AG10803 (cell line): Measurements from ENCODE around the gene RBM24.

DNA sequence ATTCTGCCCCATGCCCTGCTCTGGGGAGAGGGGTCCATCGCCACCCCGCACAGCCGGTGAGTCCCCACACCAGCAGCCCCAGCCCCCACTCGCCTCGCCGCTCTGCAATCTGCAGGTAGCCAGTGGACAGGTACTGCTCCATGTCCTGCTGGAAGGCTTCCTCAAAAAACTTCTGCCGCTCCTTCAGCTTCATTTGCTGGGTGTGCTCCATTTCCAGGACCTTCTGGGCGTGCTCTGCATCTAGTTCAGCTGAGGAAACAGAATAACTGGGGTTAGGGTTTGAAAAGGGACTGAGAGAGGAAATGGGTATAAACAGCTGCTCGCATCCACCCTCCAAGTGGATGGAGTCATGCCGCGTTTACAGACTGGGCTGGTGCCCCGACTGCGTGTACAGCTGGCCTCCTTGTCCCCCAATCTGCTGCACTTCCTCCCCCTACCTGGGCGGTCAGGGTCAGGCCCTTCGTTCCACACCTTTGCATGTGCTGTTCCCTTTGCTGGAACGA lies 129.6 kb downstream of the DTNBP1 start:
- RRBS, result no CpG with 5 or more reads among the region's 16 CpGs

DNA sequence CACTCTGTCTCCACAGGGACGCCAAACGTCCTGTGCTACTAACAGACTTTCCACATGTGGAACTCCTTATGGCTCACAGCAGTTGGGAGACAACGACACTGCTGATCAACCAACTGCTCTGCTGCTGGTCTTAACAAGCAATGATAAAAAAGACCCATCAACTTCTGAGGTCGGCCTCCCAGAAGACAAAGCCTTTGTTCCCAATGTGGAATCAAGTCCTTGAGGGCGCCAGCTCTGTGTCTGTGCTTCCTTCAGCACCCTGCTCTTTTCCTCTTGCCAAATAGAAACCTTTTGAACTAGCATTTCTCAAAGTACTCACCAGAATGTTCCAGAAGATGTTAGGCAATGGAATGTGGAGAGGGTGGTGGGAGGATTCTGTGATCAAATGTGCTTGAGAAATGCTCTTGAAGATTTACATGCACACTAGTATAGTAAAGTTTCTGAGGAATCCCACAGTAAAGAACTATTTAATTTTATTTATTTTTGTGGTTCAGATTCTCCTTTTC lies 226.5 kb upstream of the DTNBP1 start:
- RRBS, result no CpG with 5 or more reads among the region's 5 CpGs

DNA sequence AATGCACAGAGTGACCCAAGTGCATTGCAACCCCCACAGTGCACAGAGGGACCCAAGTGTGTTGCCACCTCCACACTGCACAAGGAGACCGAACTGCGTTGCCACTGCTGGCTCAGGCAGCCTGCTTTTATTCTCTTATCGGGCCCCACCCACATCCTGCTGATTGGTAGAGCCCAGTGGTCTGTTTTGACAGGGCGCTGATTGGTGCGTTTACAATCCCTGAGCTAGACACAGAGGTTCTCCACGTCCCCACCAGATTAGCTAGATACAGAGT lies 60.3 kb upstream of the MYLIP start:
- RRBS, result no CpG with 5 or more reads among the region's 6 CpGs

DNA sequence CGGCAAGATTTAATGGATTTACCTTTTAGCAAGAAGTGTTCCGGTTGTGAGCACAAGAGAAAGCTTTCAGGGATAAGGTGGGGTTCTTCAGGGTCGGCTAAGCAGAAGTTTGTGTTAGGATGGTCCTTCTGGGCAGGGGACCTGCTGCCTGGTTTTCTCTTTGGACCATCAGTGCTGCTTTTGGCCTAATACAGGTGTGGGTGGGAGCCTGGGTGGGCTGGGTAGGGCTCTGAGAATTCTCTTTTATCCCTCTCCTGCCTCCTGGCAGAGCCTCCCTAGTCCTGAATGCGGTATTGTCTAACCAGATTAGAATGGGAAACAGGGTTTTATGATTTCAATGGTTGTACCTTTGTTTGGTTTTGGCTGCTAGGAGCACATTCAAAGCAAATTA lies 11.4 kb downstream of the GMPR start:
- RRBS, result 65% methylated on average over 2 of the region's 4 CpGs

DNA sequence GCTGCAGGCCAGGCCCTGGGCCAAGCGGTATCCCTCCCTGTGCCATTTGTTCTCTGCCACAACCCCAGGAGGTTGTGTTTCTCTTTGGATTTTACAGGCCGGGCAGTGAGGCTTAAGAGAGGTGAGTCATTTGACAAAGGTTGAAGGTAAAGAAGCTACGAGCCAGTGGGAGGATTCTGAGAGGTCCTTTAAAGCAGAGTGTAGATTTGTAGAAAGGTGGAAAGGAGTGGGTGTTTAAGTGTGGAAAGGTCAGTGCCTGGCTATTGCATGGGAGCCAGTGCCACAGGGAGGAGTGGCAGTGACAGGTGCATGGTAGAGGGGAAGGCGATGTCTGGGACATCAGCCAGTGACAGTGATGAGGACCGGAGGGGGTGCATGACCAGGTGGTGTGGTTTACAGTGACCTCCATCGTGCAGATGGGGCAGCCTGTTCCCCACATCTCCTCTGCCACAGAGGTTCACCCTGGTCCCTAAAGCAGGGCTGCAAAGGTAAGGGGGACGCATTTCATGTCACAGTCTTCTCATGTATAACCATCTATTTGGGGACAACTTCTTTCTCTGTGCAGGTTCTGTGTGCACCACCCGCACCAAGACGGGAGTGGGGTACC lies 39.9 kb downstream of the GMPR start:
- RRBS, result no CpG with 5 or more reads among the region's 9 CpGs

- RRBS, result no CpG with 5 or more reads among the region's 21 CpGs
Measured at GRCh38 chr6:16306372-16306808, 68.0 kb downstream of the GMPR start.

DNA sequence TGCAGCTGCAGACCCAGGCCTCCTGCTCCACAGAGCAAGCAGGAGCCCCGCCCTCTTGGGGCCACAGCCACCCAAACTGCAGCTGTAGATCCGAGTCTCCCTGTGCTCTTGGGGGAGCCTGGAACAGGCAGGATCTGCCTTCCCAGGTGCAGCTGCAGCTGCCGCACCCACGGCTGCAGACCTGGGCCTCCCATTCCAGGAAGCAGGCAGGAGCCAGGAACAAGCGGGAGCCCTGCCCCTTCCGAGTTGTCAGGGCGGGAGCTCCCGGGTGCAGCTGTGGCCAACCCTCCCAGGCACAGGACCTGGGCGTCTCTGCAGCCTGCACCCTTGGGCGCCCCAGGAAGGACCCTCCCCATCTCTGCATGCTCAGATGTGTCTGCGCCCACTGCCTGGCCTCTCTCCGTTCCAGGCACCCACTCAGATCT lies 120.3 kb downstream of the GMPR start:
- RRBS, result no CpG with 5 or more reads among the region's 12 CpGs

DNA sequence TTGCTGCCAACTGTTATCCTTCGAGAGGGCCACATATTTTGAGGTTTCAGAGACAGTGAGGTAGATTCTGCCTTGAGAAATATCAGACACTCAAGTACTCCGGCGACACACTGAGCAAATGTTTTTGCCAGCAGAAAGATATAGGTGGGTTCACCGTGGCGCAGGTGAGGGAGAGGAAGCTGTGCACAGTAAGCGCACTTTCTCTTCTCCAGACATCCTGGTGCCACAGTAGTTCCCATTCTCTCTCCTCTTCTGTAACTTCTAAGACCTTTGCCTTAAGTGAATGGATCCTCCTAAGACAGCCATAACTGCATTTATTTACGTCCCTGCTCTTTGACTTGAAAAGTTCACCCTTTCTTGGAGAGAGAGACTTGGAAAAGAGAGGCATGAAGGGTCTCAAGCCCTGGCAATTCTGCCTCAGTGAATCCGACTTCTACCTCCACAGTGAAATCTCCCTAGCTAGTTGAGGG lies 183.8 kb downstream of the GMPR start:
- RRBS, result no CpG with 5 or more reads among the region's 8 CpGs

DNA sequence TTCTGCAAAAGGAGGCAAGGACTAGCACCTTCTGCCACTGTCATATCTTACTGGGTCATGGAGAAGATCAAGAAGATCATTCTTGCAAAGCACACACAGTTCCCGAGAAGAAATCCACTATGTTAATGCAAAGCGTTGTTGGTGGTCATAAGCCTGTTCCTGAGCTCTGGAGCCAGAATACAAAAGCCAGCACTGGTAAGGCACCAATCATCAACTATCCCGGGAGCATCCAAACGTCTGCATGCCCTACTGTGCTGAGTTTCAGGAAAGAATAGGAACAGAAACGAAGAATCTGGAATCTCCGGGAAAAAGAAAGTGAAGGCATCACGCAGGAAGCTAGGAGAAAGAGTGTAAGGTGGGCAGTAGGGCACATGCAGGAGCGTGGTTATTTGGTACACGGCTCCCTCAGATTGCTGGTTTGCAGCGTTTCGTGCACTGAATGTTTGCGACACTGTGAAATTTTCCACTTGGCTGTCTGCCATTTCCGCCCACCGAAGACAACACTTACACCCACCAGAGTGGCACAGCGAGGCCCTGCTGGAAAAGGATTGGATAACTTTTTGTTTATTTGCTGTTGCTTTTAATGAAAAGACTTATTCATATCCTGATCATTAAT lies 248.1 kb downstream of the GMPR start:
- RRBS, result 84% methylated on average over 4 of the region's 15 CpGs

DNA sequence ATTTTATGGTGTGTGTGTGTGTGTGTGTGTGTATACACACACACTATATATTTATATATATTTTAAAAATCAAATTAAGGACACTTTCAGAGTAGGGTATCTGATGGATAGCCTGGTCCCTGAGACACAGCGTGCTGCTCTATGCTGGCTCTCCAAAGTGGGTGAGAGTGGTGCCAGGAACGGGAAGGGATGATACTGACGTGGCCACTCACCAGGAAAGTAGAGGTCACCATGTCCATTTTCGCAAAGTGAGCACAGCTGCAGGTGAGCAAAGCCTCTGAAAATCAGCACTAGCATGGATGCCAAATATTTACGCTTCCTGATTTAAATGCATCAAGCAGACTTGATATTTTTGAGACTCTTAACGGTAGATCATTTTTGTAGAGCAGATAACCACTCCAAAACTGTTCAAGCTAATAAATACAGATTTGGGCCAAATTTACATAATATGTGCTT lies 116.7 kb downstream of the ATXN1 start:
- RRBS, result no CpG with 5 or more reads among the region's 6 CpGs

GRCh38 chr6:16646508-16647193 lies 114.6 kb downstream of the ATXN1 start:
- RRBS, result no CpG with 5 or more reads among the region's 10 CpGs

DNA sequence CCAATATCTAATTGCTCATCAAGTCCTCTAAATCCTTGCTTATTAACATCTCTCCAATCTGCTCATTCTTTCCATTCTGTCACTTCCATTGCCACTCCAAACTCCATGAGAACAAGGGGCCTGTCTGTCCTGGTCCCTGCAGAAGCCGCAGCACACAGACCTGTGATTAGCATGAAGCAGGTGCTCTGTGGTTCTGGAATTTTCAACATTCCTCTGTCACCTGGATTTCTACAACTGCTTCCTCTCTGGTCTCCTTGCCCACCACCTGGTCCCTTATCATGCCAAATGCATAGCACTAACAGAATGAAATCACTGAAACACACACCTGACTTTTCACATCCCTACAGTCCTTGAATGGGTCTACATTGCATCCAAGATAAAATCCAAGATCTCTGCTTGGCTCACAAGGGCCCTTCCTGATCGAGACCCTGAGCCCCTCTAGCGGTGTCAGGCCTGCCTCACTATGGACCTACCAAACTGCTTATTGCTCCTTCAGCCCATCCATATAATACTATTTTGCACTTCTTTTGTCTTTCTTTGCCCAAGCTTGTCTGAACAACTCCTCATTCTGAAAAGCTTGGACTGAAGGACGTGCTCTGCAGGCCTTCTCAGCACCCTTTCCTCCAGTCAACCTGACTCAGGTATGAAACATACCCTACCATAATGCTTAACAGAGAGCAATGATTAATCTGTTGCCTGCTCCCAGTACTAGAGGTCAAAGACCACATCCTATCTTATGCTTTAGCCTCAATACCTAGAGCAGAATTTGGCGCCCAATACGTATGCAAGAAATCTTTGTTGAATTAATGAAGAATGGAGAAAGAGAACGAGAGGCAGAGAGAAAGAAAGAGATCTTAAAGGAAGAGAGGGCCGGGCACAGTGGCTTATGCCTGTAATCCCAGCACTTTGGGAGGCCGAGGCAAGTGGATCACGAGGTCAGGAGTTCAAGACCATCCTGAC lies 55.4 kb downstream of the ATXN1 start:
- RRBS, result no CpG with 5 or more reads among the region's 10 CpGs

DNA sequence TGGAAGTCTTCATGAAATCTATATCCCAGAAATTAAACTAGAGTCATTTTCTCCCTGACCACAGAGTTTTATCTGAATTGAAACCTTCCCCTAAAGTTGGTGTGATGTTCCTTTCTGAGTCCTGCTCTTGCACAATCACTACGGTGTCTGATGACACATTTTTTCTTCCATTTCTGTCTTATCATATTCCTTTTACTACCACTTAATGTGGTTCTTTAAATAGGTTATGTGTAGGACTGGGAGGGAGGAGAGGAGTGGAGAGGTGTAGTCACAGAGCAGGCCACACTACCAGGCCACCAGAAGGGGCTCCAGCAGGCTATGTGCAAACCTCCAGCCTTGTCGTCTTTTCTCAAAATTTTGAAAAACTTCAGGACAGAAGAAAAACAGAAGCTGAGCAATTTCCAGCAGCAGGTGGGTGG lies 39.7 kb upstream of the ATXN1 start:
- RRBS, result no CpG with 5 or more reads among the region's 2 CpGs

DNA sequence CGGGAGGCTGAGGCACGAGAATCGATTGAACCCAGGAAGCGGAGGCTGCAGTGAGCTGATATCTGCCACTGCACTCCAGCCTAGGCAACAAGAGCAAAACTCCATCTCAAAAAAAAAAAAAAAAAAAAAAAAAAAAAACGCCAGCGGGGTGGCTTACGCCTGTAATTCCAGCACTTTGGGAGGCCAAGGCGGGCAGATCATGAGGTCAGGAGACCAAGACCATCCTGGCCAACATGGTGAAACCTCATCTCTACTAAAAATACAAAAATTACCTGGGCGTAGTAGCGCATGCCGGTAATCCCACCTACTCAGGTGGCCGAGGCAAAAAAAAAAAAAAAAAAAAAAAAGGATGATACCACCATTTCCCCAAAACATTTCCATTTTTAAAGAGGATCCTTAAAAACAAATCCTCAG lies 72.7 kb downstream of the STMND1 start:
- RRBS, result no CpG with 5 or more reads among the region's 12 CpGs

DNA sequence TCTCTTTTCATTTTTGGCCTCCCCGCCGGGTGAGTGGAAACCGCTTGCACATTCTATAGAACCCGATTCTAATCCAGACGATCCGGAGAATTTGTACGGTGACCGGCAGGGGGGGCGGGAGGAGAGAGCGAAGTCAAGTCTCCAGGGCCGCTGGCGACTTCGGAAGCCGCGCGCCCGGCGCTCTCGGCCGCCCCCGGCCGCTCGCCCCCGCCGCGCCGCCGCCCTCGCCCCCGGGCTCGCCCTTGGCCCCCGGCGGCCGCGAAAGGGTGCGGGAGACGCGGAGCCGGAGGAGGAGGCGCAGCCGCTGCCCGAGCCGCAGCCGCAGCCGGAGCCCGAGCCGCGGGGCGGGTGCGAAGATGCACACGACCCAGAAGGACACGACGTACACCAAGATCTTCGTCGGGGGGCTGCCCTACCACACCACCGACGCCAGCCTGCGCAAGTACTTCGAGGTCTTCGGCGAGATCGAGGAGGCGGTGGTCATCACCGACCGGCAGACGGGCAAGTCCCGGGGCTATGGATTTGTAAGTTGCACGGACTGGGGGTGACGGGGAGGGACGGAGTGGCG lies at the start of gene RBM24:
Gene RBM24, plus strand, starts transcription at position 136 of the 568 bp plus-strand sequence.
- RRBS, result 2% methylated on average over 32 of the region's 71 CpGs

GRCh38 chr6:17715050-17715466 lies 8.3 kb upstream of the NUP153 start:
- RRBS, result no CpG with 5 or more reads among the region's 2 CpGs

DNA sequence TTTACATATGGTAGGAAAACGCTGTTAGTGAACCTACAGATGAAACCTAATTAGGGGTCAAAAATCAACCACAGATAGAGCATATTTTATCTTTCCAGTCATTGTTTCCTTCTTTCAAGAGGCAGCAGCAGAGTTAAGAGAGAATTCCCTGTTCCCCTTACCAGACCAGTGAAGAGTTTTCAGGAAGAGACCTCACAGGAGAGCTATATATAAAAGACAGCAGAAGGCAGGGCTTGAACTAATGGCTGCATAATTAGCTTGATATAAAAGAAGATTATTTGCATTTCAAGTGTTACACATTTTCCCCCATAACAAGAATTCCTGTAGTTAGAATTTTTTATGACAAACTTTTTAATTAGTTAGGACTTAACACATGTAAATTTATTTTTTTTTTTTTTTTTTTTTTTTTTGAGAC lies 47.0 kb downstream of the KIF13A start:
- RRBS, result no CpG with 5 or more reads among the region's 1 CpG

DNA sequence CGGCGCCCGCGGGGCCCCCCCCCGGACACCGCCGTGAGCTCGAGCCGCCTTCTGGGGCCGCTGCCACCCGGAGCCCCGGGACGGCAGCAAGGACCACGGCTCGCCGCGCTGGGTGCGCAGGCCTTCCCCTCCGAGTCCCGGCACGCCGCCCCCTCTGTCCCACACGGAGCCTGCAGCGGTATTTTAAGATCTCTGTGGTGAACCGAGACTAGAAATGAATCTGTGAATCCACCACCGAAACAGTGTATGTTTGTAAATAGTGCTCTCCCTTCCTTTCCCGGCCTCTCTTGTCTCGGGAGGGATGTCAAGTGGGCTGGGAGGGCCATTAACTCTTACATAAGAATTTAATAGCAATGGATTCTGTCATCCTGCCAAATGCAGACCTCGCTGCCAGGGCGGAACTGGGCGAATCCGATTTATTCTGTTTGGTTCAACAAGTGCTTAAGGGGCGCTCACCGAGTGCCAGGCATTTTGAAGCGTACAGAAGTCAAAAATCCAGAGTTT lies 614 bp upstream of the KIF13A start:
- RRBS, result 2% methylated on average over 17 of the region's 35 CpGs